Peyer's patch (tissue), 4 donors: ENCODE measurements around a stretch of chr16.

- PRO-cap = bidirectional peak, plus-strand start at chr16:89834036, minus-strand start at chr16:89833782
- RAMPAGE, long total RNA, 4 experiments = start-site peak on the plus strand in 1 of 4 experiments, at chr16:89833469-89834076 at its widest, 34 reads per replicate
Observed at GRCh38 chr16:89833478-89833914, 5.2 kb downstream of the SPIRE2 start.

- PRO-cap = no peak
- RAMPAGE, long total RNA, 4 experiments = no peak in any of the 4 experiments
Observed at GRCh38 chr16:89847051-89847505, 18.8 kb downstream of the SPIRE2 start.

- PRO-cap = bidirectional peak, plus-strand start at chr16:89864165, minus-strand start at chr16:89863854; unidirectional peak, minus-strand start at chr16:89864371
- RAMPAGE, long total RNA, 4 experiments = no peak in any of the 4 experiments
Observed at GRCh38 chr16:89863769-89864814, 9.3 kb upstream of the TCF25 start.

- PRO-cap = no peak
- RAMPAGE, long total RNA, 4 experiments = no peak in any of the 4 experiments
Observed at GRCh38 chr16:89909659-89909937, 9.1 kb upstream of the MC1R start.

- PRO-cap = no peak
- RAMPAGE, long total RNA, 4 experiments = no peak in any of the 4 experiments
Observed at GRCh38 chr16:90043823-90044565, 21.5 kb downstream of the GAS8 start.